Fallopian tube (tissue), 1 donor: ENCODE measurements around a stretch of chr2.

DNA sequence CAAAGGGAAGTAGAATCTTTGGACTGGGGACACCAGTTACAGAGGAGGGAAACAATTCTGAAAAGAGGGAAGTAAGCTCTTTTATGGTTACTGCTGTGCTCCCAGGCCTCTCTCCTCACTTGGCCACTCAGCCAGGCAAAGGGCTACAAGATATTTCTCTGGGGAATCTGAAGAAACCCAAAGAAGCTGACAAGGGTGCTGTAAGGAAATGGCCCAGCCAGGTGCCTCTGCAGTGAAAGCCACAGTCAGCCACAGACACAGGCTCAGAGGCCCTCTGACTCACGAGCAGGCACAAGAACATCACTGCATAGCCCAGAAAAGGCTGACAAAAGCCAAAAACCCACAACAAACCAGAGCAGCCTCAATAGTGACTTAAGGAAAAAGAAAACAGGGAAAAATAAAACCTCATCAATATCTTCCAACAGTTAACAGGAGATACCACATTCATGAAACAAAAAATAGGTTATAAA is 5.7 kb downstream of the HDLBP start:
- PRO-cap: no peak

- PRO-cap: no peak
Measured at GRCh38 chr2:241331625-241331900, 15.8 kb downstream of the SEPTIN2 start.

DNA sequence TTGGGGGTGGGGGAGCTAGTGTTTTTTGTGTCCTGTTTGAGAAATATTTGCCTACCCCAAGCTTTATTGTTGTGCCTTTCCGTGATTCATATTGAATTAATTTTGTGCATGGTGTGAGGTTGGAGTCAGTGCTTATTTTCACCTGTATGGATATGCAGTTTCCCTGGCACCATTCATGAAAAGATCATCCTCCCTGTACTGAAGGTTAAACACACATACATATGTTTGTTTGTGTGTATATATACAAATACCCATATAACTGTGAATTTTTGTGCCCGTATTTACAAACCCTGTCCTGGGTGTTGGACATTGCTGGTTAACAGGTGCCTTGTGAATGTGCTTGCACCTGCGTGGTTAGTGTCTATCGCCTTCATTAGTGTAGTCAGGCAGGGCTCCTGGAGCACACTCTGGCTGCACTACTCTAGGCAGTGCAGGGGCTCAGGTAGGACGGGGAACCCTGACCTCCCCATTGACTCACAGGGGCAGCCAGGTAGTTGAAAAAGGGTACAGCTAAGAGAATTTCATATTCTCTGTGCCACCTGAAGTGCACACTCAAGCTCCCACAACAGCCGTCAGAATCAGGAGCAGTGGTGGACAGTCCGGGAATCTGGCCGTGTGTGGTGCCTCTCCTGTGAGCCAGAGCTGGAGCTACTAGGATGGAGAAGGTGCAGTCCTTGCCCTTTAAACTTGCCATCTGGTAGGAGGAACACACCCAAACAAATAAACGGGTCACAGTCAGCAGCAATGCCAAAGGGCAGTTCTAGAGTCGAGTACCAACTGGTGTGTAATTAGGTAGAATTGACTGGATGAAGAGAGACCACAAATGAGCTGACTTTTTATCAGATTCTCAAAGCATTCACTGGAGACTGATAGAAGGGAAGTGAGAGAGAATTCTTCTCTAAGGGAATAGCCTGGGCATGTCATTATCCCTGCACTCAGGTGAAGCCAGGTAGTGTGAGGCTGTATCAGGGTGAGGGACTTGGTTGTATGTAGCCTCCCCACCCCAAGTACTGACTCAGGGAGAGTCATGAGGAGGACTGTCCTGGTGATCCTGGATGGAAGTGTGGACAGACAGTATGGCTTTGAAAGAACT is 44.0 kb downstream of the FARP2 start:
- PRO-cap: no peak

GRCh38 chr2:241507193-241507403 is 1.3 kb downstream of the STK25 start:
- PRO-cap: no peak

DNA sequence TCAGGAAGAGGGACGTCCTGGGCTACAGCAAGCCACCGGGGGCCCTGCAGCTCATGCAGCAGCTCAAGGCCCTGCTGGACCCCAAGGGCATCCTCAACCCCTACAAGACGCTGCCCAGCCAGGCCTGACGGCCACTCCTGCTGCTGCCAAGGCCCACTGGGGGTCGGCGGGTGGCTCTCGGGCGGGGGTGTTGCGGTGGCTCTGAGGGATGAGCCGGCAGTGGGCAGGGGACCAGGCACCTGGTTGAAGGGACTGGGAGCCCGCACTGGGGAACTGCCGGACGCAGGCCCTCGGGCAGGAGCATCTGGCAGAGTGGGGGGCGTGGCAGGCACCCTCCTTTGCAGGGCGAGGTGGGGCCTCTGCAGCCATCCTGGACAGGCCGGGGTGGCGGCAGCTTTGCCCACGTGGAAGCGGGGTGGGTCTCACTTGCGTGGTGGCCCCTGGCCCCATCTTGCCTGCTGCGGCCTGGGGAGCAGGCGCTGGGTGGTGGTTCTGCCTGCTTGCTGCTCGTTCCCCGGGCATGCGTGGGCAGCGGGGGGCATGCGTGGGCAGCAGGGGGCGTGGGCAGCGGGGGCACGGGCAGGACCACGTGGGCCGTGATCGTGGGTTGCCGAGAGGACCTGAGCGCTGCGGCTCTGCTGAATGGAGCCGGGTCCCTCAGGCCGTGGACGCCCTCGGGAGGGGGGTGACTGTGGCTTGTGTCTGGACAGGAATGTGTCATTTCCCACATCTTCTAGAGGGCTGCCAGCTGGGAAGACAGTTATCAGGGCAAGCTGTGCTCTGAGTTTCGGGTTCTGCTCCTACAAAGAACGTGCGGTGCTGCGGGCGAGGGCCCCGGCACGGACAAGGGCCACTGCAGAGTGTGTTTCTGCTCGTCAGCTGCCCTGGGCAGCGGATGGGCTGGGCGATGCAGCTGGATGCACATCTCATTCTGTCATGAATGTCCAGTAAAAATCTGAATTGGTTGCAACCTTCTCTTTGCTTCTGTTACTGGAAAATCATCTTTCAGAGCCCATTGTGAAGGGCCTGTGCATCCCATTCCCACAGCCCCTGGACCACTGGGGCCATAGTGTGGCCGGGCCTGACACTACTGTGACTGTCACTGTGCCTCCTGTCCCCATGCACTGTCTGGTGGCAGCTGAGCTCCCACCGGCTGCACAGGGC is 8.4 kb upstream of the GAL3ST2 start:
- PRO-cap: no peak

DNA sequence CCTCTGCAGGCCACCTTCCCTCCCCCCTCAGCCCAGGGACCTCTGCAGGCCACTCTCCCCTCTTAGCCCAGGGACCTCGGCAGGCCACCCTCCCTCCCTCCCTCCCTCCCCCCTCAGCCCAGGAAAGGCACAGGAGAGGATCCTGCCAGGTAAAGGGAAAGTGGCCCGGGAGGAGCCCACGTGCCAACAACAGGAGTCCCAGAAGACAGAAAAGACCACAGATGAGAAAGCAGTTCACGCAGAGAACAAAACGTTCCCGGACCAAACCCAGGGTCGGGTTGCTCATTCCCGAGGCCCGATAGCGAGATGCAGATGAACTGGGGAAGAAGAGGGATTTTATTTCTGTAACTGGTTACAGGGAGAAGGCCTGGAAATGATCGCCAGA is 1.0 kb upstream of the NEU4 start:
- PRO-cap: no peak

GRCh38 chr2:241843735-241844692 is 14.7 kb downstream of the PDCD1 start:
- PRO-cap: bidirectional peak, plus-strand start at chr2:241844357, minus-strand start at chr2:241844229

- PRO-cap: no peak
Measured at GRCh38 chr2:241890604-241891287, 9.5 kb downstream of the FAM240C start.

GRCh38 chr2:241915376-241915978 is 15.2 kb upstream of the FAM240C start:
- PRO-cap: no peak

DNA sequence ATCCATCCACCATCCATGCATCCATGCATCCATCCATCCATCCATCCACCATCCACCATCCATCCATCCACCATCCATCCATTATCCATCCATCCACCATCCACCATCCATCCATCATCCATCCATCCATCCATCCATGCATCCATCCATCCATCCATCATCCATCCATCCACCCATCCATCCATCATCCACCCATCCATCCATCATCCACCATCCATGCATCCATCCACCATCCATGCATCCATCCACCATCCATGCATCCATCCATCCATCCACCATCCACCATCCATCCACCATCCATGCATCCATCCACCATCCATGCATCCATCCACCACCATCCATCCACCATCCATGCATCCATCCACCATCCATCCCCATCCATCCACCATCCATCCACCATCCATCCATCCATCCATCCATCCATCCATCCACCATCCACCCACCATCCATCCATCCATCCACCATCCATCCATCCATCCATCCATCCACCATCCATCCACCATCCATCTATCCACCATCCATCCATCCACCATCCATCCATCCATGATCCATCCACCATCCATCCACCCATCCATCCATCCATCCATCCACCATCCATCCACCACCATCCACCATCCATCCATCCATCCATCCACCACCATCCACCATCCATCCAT is 89.8 kb upstream of the FAM240C start:
- PRO-cap: no peak

GRCh38 chr2:242094759-242095129 is 194.5 kb upstream of the FAM240C start:
- PRO-cap: no peak